Calu3 (cell line): ENCODE data around the gene CPT1B.

DNA sequence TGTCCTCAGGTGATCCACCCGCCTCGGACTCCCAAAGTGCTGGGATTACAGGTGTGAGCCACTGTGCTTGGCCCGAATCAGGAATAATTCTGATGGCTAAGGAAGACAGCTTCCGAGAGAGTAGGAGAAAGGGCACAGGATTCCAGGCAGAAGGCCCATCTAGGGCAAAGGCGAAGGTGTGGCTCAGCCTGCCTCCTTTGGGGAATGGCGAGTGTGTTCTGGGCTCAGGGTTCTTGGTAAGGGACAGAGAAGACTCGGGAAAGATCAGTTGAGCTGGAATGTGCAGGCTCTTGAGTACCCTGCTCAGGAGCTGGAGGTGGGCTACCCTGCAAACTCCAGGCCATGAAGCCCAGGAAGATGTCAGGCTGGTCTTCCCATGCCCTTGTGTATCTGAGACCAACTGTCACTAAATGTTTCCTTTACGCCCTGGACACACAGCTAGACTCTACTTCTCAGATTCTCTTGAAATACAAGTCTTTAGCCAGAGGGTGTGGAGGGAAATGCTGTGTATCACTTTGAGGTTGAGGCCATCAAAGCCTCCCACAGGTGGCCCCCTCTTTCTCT, 1.7 kb upstream of the SYCE3 start:
- PRO-cap: no peak

DNA sequence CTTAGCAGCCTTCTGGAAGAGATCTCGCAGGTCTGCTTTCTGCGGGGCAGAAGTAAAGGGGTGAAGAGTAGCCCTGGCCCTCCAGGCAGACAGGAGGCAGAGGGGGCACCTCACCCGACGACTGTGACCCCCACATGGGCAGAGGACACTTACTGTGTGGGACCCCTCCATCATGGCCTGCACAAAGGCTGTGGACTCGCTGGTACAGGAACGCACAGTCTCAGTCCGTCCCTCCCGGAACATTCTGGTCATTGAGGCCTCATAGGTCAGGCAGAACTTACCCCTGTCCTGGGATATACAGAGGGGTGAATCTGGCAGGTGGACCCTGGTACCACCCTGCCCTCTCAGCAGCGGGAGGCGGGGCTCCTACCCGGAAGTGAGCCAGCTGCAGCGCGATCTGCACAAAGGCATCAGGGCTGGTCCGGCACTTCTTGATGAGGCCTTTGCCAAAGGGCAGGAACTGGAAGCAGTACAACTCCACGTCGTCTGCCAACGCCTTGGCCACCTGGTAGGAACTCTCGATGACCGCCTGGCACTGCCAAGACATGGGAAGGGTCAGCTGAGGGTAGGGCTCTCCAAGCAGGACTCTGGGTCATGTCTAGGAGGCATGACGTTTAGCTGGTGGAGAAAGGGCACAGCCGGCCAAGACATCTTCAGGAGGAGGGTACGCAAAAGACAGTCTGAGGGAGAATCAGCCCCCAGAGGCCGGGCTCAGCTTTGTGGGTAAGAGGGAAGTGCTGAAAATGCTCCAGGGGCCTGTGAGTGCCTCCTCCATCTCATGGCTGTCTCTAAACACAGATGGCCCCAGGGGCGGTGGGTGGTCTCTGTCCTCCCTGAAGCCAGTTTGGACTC, 7.0 kb downstream of the CPT1B start:
- PRO-cap: no peak

GRCh38 chr22:50577476-50578232, 573 bp downstream of the CPT1B start:
- PRO-cap: no peak

- PRO-cap: no peak
Observed at GRCh38 chr22:50578233-50579330, at the start of gene CPT1B. CPT1B (minus strand) TSS chr22:50578427.

- PRO-cap: bidirectional peak, plus-strand start at chr22:50623238, minus-strand start at chr22:50623103
Observed at GRCh38 chr22:50622589-50623560, 5.1 kb downstream of the ARSA start.

DNA sequence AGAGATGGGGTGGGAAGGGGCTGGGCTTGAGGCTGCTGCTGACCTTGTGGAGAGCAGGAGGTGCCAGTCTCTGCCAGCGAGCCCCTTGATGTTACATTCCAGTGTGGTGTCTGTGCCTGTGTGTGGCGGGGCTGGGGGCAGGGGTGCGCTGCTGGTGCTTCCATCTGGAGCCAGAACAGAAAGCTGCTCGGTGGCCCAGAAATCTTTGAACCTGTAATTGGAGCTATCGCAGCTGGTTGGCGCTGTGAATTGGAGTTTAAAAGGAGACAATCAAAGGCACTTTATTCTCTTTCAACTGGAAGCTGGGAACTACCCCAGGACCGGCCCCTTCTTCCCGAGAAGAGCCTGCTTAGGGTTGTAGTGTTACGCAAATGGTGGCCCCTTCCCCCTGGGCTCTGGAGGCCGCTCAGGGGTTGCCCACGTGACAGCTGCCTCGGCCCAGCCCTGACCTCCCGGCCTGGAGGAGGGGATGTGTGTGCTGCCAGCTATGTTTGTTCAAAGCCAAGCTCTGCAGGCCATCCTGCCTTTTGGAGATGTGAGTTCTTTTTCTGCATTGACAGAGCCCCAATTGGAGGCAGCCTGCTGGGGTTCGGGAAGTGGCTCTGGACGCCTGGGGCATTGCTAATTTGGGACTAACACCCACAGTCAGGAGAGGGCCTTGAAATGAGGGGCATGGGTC, 13.9 kb upstream of the ARSA start:
- PRO-cap: no peak

- PRO-cap: no peak
Observed at GRCh38 chr22:50700239-50700575, 37.8 kb upstream of the ACR start.

- PRO-cap: no peak
Observed at GRCh38 chr22:50700796-50701384, 37.1 kb upstream of the ACR start.

DNA sequence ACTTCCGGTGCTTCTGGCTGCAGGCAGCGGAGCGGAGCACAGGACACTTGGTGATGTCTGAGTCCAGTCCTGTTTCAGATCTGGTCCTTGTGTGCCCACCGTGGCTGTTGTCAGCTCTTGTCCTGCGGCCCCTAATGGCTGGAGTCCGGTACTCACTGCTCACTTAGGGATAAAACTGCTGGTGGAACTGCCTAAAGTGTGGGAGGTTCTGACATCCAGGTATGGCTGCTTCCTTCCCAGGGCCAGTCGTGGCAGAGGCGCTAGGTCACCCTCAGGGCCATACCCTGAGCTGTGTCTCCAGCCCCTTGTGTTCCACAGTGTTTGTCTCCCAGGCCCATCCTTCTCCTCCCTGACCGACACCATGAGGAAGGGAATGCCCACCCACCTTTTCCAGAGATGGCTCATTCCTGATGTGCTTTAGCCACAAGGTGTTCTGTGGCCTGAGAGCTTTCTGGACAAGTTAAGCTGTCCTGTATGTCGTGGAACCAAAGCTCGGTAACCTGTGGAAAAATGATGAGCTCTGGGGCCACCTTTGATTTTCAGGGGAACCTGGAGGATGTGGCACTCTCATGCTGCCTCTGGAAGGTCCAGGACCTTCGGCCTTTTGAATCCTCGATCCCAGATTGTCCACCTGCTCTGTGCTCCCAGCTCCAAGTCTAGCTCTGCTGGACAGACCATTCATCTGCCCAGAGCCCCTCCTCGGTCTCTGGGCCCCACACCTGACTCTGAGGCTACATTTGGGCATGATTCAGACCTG, 12.3 kb upstream of the ACR start:
- PRO-cap: no peak

DNA sequence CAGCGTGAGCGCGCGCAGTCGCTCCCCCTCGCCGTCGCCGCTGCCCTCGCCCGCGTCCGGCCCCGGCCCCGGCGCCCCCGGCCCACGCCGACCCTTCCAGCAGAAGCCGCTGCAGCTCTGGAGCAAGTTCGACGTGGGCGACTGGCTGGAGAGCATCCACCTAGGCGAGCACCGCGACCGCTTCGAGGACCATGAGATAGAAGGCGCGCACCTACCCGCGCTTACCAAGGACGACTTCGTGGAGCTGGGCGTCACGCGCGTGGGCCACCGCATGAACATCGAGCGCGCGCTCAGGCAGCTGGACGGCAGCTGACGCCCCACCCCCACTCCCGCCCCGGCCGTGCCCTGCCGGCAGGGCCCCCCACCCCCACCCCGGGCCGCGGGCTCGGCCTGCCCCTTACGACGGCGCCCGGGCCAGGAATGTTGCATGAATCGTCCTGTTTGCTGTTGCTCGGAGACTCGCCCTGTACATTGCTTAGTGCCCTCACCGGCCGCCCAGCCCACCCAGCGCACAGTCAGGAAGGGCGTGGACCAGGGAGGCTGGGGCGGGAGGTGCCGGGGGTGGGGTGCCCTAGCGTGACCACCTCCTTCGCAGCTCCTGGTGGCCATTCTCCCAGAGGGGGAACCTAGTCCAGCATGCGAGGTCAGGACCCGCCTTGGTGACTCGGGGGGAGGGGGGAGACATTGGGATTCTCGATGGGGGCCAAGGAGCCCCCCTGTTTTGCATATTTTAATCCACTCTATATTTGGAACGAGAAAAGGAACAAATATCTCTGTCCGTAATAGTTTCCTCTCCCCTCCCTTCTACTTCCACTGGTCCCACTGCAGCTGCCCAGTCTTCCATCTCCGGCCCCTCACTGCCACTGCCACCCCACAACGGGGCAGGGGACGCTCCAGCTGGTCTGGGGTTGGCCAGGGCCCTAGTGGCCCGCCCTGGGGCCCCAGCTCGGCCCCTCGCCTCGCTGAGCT, 6.7 kb upstream of the ACR start:
- PRO-cap: no peak